ENCODE data around the genes CLPP, TRIP10, MBD3L2 and PEX11G.

DNA sequence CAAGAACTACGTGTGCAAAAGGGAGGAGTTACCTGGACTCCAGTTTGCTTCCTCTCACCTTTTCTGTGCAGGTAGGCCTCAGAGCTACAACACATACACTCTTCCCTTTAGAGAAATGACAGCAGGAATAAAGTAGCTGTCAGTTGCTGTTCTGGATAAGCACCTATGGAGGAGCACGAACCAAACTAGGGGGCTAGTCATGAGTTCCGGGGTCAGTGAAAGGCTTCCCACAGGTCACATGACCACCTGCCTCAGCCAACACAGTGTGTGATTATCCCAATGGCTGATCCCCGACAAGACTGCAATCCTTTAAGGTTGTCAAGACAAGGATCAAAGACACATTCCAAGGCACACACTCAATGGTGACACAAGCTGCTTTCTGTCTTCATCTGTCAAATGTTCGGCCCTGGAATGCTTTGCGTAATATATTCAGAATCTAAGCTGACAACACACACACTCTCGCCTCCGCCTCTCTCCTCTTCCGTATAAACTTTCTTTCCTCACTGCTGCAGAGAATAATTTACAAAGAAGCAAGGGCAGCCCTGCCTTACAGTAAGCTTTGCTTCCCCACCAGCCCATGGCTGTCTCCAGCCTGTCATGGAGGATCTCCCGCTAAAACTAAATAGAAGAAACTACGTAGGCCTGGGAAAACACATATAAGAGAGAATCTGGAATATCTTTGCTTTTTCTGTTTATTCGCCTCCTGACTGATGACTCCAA, 11.7 kb downstream of the RANBP3 start:
- PRO-cap = no peak

DNA sequence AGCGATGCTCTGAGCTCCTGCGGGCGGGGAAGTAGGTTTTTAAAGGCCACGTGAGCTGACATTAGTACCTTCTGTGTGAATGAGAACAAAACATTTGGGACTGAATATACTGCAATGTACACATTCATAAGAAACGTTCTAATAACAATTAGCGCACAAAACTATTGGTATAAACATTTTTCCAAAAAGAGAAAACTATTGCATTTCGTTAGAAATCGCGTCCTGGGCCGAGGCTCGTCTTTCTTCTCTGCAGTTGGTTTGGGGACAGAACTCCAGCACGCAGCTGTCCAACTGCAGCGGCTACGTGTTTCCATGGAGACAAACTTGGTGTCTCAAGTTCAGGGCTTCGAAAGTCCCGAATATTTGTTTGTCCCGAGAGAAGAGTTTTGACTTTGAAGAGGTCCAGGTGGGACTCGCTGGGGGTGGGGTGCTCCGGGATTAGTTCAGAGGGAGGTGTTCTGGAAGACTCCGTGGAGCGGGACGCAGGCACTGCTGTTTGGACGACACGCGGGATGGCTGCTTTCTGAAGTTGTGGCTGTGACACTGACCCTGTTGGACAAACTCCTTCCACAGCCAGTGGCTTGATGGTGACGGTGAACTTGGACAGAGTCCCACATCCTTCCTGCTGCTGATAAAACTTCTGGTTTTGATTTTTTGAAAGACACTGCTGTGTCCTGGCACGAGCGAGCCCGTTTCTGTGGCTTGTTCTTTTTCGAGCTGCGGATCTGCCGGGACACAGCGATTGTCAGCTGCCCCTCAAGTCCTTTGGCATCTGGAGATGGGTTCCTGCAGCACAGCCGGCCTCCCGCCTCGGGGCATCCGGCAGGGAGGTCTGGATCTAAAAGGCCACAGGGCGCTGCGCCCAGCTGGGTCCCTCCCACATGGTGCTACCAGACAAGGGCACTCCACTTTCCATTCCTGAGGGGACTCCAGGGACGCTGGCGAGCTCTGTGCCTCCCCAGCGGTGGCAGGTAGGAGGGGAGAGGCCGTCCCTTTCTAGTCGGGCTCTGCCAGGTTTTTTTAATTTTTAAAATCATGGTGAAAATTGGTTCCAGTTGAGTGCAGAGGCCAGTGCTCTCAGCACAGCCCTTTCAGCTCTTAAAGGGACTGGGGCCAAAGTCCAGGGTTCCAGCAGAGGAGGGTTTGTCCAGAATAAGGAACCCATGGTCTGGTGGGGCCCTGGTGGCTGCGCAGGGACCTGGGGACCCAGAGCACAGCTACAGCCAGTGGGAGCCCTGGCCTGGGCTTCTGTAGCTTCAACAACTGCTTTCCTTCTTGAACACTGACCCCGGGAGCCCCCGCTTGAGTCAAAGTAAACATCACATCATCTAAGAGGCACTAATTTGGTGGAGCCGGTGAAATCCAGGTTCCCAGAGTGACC, 16.0 kb upstream of the RANBP3 start:
- PRO-cap = unidirectional peak, plus-strand start at position 485 of the sequence

DNA sequence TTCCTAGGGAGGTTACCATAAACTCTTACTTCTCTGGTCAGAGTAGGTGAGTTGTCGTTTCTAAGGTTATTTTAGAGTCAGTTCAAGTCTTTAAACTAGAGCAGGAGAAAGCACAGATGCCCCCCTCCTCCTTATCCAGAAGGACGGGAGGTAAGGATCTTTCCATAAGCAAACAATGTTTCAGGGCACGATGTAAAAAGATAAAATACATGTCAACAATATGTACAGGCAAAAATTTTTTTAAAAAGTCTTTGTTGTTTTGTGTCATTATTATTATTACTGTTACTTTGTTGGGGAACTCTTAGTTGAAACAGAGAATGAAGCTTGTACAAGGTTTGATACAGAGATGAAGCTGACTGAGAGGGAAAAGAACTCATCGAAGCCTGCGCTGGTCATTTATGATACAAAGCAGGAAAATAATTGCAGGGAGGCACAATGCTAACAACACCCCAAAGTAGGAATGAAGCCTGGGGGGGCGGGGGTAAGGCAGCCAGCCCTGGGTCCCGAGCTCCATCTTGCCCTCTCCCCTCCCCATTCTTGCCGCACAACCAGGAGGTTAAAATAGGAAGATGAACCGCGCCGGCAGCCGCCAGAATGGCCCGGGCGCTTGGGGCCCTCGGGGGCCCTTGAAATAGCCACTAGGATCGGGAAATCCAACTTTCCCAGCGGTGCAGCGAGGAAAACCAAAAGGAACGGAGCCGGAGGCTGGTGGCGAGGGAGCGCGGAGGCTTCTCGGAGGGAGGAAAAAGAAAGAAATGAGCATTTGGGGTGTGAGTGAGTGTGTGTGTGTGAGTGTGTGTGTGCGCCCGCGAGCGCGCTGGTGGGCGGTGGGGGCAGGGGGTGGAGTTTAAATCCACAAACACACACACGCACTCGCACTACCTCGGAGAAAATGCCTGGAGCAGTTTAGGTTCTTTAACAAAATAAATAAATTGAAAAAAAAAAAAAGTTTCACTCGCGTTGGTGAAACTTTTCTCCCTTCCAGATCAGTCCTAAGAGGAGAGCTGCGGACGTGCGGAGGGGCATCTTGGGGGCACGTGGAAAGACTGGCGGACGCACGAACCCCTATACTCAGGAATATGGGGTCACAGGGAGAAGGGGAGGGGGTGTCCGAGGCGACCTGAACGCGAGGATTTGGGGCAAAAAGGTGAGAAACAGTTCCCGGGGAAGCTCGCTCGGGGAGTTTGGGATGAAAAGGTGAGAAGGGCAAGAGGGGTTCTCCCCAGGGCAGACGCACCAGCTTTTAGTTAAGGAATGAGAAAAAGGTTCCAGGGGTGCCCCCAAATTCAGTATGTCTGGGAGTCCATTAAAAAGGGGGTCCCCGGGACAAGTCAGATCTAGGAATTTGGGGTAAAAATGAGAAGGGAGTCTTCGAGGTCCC, 1.6 kb downstream of the RFX2 start:
- PRO-cap = bidirectional peak, plus-strand start at position 989 of the sequence, minus-strand start at position 748 of the sequence

DNA sequence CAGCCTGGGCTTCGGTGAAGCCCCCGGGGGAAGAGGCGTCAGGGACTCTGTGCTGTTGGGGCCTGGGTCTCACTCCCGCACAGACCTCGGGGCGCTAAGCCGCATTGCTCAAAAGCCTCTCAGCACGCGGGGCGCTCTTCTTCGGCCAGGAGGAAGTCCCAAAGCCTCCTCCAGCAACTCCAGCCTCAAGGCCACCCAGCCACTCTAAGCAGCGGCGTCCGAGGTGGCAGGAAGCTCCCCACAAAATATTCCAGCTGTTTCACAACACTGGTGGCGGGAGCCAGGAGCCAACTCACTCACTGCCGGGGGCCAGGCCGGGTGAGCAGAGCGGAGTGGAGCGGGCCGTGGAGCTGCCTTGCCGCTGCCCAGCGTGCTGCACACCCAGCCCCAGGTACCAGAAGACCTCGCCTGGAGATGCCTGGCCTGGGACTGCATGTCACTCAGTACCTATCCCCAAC, 59.5 kb downstream of the MLLT1 start:
- PRO-cap = no peak

DNA sequence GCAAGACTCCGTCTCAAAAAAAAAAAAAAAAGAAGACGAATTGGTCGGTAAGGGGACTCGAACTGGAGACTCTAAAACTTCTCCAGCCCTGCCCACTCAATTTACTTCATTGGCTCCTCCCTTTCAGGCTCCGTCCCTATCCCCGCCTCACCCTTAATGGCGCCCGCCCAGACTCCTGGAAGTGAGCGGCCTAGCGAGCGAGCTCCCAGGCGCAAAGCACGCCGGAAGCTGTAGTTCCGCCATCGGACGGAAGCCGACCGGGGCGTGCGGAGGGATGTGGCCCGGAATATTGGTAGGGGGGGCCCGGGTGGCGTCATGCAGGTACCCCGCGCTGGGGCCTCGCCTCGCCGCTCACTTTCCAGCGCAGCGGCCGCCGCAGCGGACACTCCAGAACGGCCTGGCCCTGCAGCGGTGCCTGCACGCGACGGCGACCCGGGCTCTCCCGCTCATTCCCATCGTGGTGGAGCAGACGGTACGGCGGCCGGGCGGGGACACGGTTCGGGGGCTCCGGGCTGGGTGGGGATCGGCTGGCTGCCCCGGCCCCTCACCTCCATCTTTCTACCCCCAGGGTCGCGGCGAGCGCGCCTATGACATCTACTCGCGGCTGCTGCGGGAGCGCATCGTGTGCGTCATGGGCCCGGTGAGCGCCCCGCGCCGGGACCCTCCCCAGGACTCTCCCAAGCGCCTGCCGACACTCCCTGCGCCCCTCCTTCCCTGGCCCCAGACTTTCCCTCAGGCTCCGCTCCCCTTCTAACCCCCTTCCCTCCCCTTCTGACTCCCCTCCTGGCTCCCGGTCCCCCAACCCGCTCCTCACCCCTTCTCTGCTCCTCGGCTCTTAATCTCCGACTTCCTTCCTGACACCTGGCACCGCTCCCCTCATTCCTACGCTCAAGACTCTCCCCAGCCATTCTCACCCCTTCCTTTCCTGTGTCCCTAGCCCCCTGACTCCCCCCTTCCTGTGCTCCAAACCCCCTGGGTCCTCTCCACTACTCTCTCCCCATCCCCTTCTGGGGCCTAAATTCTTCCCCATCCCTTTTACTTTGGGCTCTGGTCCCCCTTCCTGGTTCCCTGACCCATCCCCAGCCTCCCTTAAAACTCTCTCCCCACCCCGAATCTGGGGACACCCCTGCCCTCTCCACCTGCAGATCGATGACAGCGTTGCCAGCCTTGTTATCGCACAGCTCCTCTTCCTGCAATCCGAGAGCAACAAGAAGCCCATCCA, at the start of gene CLPP:
Gene CLPP (plus strand): TSS at position 231 of the 1,222 bp plus-strand sequence.
- PRO-cap = unidirectional peak, plus-strand start at position 242 of the sequence; unidirectional peak, plus-strand start at position 354 of the sequence; unidirectional peak, plus-strand start at position 449 of the sequence; unidirectional peak, minus-strand start at position 837 of the sequence

GRCh38 chr19:6551927-6552375, 21.1 kb downstream of the TNFSF9 start:
- PRO-cap = no peak

DNA sequence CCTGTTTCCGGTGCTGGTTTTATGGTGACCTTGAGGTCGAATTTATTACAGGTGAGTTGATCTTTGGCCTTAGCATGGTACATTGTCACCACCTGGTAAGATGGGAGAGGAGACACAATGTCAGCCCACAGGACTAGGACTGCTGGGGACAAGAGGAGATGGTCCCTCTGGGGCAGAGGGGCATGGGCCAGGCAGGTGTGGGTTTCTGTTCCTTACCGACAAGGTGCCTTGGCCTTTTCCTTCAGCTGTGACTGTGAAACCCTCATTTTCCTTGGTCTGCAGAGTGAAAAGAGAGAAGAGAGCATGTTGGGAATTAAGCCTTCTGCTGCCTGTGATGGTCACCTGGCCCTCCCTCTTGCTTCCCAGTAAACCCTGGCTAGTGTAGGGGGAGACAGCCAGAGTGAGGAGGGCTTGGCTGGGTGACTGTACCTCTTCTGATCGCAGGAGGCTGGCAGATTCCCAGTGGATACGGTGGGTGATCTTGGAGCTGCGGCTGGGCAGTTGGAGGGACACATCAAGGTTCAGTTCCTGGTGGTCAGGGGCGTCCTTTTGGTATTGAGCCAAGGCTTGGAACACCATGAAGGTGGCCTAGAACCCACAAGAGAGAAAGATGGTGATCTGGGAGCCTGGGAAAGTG, 14.7 kb upstream of the TNFSF14 start:
- PRO-cap = no peak

DNA sequence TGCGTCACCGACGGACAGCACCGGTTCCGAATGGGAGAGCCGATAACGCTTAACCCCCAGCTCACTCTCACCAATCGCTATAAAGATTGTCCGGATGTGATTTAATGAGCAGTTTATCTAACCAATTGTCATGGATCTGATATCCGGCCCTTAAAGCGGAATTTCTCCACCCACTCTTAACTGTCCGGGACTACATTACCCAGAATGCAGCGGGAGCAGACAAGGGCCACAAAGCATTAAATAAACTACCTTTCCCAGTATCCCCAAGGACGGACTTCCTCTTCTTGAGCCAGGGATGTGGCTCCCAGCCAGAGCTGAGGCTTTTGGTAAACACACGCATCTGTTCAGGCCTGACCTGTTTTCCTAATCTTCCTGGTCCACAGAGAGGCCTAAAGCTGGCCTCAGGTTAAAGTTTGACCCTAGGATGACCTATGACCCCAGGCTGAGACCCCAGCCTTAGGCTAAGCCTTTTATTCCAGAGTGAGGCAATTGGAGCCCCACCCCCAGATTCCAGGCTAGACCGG, 404 bp upstream of the GPR108 start:
- PRO-cap = unidirectional peak, plus-strand start at position 266 of the sequence

GRCh38 chr19:6739394-6739881, at the start of gene TRIP10:
TSS of gene TRIP10 (plus strand) at chr19:6739680.
- PRO-cap = bidirectional peak, plus-strand start at chr19:6739699, minus-strand start at chr19:6739507

DNA sequence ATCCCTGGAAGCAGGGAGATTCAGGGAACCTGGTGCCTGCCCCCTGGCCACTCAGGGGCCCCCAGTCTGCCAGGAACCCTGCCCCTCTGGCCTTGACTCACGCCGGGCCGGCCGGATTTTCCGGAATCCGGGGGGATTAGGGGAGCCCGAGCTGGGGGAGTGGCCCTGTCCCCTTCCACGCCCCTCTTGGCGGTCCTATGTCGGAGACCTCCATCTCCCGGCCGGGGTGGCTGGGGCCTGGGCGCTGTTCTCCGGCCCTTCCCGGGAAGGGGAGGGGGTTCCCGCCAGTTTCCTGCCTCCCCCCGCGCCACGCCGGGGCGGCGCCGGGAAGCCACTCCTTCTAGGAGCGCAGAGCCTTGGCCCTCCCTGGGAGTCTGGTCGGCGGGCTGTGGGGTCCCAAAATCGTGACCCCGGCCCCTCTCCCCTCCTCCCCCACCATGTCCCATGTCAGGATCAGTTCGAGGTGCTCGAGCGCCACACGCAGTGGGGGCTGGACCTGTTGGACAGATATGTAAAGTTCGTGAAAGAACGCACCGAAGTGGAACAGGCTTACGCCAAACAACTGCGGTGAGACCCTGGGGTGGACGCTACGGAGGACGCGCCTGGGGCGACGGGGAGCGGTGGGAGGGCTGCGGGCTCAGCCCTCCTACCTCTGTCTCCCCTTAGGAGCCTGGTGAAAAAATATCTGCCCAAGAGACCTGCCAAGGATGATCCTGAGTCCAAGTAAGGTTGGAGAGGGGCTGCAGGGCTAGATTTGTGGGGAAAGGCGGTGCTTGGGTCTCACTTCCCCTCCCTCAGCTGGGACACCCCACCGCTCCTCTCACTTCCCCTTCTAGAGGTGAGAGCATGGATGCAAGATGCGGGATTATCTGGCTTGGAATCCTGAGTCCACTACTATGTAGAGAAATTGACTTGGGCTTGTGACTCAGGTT, 1.3 kb downstream of the TRIP10 start:
- PRO-cap = bidirectional peak, plus-strand start at position 349 of the sequence, minus-strand start at position 253 of the sequence

DNA sequence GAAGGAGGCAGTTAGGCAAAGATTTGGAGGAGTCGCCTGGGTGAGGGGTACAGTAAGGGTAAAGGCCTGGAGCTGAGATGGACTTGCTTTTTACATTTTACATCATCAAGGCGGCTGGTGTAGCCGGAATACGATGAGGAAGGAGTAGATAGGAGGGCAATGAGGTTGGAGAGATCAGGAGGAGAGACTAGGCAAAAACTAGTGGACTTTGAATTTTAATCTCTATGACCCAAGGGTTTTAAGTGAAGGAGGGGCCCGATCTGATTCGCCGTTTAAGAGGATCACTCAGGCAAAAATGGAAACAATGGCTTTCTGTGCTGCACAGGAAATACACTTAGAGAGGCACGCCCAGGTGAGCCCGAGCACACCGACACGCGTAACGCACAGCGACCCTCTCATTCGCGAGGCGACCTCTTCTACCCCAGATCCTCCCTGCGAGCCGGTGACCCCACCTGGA, 337 bp downstream of the SH2D3A start:
- PRO-cap = bidirectional peak, plus-strand start at position 398 of the sequence, minus-strand start at position 189 of the sequence

DNA sequence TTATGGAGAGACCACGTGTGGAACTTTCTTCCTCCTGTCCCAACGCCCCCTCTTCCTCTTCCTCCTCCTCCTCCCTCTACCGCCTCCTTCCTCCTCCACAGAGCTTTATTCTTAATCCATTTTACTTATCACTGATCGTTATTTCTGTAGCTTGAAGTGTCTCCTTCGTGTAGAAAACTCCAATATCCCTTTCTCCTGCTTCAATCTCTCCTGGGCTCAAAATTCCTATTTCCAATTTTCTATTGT, 53.5 kb downstream of the MBD3L2B start:
- PRO-cap = unidirectional peak, minus-strand start at position 101 of the sequence

GRCh38 chr19:7048981-7049520, at the start of gene MBD3L2:
TSS of gene MBD3L2 (plus strand) at chr19:7049321.
- PRO-cap = no peak

DNA sequence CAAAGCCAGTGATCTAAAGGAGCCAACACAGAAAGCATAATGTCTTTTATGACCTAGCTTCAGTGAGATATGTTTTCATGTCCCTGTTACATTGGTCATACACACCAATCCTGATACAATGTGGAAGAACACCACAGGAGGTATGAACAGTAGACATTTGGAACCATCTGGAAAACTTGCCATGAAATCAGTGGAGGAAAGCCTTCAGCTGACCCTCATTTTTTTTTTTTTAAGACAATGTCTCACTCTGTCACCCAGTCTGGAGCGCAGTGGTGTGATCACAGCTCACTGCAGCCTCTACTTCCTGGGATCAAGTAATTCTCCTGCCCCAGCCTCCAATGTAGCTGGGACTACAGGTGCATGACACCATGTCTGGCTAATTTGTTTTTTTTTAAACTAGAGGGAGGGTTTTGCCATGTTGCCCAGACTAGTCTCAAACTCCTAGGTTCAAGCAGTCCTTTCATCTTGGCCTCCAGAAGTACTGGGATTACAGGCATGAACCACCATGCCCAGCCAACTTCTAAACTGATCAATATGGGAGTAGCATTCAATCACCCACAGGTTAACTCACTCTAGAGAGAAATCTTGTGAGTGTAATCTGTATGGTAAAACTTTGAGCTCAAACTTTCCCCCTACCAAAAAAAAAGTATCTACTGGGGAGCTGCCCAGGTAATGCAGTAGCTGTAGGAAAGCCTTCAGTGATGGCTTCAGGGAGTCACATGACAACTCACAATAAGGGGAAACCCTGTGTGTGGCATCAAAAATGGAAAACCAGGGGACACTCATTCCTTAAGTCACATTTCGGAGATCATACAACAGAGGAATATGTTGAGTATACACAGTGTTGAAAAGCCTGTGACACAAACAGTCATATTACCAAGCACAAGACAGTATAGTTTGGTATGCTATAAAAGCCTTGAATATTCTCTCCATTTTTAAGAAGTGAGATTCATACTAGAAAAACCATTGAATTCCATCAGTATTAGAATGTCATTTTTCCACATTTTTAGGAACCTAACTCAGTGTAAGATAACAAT, 15.0 kb downstream of the ZNF557 start:
- PRO-cap = no peak

DNA sequence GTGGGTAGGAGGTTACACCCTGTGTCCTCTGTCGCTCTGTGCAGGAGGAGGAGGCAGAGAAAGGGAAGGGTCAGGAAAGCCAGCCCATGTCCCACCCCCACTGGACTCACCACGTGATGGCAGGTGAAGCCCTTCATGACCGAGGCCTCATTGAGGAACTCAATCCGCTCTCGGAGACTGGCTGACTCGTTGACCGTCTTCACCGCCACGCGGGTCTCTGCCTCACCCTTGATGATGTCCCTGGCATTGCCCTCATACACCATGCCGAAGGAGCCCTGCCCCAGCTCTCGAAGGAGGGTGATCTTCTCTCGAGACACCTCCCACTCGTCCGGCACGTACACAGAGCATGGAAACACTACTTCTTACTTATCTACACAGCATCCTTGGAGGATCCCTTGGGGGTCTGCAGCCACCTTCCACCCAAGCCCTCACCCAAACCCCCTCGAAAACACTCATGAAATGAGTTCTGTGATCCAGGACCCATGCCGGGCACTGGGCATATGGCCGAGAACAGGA, 55.7 kb downstream of the ZNF557 start:
- PRO-cap = no peak

DNA sequence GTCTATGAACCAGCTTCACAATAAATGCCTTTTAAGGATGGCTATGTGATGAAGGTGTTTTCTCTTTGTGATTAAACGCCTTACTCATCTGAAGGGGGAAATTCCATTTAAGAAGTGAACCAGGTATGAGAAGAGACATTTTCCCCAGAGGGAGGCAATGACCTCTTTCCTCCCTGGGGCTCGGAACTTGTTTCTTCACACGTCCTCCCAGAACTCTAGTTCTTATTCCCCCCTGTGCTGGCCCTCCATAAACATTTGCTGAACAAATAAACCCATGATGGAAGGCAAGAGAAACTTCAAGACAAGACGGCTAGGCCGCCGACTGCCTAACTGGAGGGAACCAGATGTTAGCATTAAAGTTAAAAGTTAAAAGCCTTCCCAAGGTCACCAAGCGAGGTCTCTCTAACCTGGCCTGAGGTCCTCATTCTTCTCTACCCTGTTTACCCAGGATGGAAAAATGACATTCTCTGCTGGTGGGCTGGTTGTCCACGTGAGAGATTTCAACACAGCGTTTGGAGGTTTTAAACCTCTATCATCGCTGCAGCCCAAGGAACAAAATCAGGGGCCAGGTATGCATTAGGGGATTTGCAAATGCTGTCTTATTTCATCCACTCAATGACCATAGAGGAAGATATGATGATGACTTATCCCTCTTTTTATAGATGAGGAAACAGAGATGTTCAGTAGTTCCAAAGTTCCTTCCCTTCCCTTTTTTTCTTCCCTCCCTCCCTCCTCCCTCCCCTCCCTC, 80.0 kb downstream of the INSR start:
- PRO-cap = no peak

DNA sequence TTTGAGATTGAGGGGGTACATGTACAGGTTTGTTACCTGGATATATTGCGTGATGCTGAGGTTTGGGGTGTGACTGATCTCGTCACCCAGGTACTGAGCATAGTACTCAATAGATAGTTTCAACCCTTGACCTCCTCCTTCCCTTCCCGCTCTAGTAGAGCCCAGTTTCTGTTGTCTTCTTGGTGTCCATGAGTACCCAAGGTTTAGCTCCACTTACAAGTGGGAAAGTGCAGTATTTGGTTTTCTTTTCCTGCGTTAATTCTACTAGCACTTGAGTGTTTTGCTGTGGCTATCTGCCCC, 47.1 kb downstream of the ARHGEF18 start:
- PRO-cap = unidirectional peak, plus-strand start at position 164 of the sequence

DNA sequence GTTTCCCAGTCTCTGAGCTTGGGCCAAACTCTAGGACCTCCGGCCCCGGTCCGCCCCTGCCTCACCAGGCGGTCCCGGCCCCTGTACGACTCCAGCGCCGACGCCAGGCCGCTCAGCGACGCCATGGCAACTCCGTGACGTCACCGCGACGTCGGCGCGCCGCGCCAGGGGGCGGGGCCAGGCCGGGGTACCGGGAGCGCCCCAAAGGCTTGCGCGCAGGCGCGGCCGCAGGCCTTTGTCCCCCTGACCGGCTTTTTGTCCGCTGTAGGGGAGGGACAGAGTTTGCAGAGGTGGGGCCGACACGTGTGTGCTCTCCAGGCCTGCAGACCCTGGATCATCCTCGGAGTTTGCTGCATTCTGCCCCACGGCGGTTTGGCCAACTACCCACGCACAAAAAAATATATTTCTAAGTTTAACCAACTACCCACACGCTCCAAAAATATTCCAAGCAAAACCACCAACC, at the start of gene PEX11G:
Gene PEX11G (minus strand): TSS at position 150 of the 463 bp plus-strand sequence.
- PRO-cap = bidirectional peak, plus-strand start at position 281 of the sequence, minus-strand start at position 139 of the sequence

DNA sequence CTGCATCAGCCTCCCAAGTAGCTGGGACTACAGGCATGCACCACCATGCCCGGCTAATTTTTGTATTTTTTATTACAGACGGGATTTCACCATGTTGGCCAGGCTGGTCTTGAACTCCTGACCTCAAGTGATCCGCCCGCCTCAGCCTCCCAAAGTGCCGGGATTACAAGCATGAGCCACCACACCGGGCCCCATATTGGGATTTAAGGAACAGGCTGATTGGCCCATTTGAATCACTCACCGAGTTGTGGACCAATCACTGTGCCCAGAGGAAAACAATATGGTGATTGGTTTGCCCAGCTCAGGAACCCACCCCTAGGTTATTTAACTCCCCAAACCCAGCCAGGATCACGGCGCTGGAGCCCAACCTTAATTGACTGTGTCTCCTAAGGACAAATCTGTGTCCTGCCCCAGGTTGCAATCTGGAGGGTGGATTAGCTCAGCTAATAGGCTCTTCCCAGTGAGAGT, 3.7 kb upstream of the ZNF358 start:
- PRO-cap = no peak

GRCh38 chr19:7615554-7615764, 13.9 kb downstream of the XAB2 start:
- PRO-cap = no peak

Data from jejunum (tissue), 1 donor.